Epithelial cell of prostate (primary cell): ENCODE results near the gene GPR27.

DNA sequence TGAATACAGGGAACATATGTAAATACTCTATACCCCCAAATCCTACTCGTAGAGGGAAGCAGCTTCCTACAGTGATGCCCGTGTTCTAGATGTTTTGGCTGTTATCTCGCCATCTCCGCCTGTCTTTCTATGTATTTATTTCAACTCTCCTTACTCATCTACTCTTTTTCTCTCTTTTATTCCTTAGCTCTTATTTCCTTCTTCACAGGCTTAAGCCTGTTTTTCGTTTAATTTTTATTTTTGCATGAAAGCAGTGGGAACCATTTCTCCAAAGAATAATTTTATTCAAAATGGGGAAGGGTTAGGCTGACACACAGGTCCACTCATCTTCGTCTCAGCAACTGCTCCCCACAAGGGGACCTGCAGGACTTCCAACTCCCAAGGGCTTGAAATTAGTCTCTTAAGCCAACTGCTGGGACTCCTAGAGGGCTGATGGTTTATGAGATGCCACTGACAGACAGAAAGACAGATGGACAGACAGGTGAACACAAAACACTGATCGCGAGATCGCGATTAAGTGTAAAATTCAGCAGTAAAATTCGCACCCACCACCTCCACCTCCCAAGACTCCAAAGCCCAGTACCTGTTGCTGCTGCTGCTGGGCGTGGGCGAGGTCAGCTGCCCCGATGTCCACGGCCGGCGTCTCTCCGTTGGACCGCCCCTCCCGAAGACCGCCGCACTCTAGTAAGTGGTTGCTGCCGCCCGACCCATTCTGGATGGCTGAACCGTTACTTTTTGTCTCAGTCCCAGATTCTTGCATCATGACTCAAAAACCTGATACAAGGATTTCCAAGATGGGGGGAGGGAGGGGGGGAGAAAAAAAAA is 385.7 kb downstream of the FOXP1 start:
- RRBS: no CpG with 5 or more reads among the region's 25 CpGs

- RRBS: no CpG with 5 or more reads among the region's 8 CpGs
Observed at GRCh38 chr3:71244974-71245410, 338.5 kb downstream of the FOXP1 start.

- RRBS: no CpG with 5 or more reads among the region's 12 CpGs
Observed at GRCh38 chr3:71247060-71248043, 336.2 kb downstream of the FOXP1 start.

- RRBS: no CpG with 5 or more reads among the region's 2 CpGs
Observed at GRCh38 chr3:71290443-71290910, 293.1 kb downstream of the FOXP1 start.

GRCh38 chr3:71321053-71321493 is 262.5 kb downstream of the FOXP1 start:
- RRBS: no CpG with 5 or more reads among the region's 6 CpGs

DNA sequence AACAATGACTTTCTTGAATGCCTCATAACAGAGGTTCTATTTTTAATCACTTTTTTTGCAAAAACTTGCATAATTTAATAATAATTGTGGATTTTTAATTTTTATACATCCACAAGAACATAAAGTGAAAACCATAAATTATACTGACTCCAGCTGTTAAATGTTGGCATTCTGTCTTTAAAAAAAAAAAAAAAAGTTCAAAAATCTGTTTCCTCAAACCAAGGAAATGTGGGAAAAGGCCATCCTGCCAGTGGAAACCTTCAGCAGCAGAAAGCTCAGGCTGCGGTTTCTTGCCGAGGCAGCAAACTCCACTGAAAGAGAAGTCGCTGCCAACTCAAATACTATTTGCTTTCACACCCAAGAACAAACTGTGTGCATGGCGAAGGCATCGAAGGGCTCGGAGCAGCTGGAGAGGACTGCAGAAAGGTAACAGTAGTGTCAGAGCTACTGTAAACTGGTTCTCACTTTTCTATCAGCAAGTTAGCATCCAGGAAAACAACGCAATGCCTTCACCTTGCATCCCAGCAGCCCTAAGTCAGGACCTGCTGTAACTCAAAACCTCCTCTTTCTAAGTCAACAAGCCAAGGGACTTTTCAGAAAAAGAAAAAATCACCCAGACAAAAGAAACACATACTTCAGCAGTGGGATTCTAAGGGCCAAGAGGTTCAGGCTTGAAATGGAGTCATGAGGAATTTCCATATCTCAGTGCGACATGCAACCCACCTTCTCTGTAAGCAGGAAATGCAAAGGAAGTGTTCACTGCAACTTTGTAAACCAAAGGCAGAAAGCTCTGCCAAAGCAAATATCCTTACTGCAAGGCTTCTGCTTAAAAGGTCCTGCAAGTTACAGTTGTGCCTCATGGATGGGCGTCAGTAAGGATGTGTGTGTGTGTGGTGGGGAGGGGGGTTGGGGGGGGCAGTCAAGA is 193.6 kb downstream of the FOXP1 start:
- RRBS: no CpG with 5 or more reads among the region's 9 CpGs

DNA sequence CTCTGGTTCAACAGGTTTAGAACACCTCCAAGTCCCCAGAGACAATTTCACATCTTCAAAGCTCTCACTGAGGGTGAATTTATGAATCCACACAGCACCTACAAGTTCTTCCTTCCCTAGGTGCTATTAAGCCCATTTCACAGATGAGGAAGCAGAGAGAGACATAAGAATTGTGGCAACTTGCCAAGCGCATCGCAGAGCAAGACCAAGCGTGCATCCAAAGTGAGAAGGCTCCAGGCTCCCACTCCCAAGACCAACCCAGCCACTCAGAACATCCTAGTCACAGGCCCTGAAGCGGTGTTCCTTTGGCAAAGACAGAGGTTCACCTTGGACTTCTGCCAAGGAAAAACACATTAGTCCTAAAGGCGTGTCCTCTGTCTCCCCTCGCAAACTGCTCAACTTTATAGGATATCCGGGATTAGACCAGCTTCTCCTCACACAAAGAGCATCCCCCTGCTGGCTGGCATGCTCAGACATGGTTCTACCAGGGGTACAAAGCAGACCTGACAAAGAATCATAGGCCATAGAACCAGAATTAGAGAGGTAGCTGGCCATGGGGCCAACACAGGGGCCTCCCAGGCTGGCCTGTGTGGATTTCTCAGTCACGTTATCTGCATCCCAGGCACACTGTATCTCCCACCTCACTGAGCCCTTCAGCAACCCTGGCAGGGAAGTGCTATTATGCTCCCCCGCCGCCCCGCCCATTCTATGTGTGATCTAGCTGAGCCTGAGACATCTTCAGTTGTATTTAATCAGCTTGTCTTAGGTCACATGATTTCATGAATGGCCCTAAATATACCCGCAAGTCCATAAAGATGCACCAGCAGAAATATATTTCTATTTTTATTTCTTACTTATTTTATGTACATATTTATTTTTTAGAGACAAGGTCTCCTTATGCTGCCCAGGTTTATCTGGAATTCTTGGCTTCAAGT is 160.2 kb downstream of the FOXP1 start:
- RRBS: no CpG with 5 or more reads among the region's 12 CpGs

DNA sequence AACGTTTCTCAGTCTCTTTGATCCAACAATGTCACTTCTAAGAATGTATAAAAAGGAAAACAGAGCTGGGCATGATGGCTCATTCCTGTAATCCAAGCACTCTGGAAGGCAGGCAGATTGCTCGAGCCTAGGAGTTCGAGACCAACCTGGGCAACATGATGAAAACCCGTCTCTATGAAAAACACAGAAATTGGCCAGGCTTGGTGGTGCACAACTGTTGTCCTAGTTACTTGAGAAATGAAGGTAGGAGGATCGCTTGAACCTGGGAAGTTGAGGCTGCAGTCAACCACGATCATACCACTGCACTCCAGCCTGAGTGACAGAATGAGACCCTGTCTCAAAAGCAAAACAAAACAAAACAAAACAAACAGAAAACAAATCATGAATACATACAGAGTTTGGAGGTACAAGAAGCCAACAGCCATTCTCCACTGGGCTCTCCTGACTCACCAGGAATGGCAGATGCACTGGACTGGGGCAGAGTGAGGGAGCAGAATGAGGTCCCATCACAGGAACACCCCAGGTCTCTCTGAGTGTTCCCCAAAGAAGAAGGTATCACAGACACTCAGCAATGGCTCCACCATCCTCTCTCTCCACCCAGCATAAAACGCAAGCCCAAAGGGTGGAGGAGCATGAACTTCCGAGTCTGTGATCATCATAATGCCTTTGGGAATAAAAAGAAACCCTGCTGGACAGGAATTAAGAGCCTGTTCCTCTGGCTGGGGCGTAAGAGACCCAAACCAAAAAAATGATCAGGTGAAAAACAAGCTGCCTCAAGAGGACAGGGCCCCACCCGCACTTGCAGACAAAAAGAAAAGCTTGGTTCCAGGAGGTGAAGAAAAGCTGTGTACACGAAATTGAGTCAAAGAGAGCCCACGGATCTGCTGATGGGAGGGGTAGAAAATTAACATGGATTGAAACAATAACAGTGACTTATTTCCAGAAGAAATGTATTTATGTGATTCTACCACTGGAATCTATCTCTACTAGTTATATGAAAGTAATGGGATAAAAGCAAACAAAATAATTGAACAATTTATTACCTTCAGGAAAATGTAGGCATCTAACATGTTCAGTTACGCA is 146.1 kb downstream of the FOXP1 start:
- RRBS: no CpG with 5 or more reads among the region's 13 CpGs

- RRBS: no CpG with 5 or more reads among the region's 16 CpGs
Observed at GRCh38 chr3:71443826-71444791, 139.4 kb downstream of the FOXP1 start.

GRCh38 chr3:71502013-71502427 is 81.5 kb downstream of the FOXP1 start:
- RRBS: no CpG with 5 or more reads among the region's 5 CpGs

DNA sequence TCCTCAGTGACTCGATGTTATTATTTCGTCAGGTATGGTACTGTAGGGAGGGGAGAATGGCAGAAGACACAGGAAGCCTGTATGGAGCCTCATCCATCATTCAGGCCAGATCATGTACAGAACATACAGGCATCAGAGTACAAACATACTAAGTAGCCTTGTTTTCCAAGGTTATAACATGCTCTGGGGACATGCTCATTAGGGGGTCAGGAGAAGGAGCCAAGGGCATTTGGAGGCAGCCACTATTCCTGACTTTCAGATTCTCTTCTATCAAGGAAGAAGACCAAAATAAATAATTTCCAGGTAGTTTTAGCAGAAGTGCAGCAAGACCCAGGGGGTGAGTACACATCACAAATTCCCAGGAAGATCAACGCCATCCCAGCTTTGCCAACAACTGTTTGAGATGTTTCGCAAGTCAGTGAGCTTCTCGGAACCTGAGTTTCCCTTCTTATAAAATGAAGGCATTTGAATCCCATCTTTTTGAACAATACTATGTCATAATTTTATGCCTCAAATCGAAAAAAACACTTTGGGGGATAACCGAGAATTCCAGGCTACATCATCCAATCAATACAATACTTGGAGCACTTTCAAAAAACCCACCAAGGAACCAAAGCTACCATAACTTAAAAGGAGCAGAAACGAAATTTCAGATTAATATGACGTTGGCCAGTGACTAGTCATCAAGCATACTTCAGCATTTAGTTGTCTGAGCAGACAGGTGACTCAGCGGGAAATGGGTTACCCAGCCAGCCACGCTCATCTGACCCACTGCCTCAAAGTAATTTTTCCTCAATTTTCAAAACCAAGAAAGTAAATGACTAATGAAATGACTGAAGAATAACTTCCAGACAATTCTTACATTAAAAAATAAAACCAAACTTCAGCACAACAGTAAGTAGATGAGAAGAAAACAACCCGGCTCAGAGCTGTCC is 79.6 kb downstream of the FOXP1 start:
- RRBS: no CpG with 5 or more reads among the region's 12 CpGs

GRCh38 chr3:71577799-71579039 is 5.3 kb downstream of the FOXP1 start:
- RRBS: no CpG with 5 or more reads among the region's 7 CpGs

DNA sequence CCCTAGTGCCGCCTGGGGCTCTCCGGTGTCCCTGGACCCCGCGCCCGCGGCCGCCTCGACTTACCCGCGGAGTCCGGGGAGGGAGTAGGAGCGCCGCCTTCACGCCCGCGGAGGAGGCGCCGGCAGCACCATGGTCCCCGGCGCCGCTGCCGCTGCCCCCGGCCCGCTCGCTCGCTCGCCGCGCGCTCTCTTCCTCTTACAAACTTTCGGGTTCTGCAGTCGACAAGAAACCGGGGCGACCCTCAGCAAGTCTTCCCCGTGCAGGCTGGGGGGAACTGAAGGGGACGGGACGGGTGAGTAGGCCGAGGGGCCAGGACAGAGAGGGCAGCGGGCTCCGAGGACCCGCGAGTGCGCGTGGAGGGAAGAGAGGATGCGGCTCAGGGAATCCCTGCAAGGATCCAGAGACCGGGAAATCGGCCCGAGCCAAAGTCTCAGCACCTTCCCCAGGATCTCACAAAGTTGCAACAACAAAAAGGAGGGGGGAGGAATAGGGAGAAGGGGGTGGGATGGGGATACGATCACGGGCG is 2.0 kb downstream of the FOXP1 start:
- RRBS: 1% methylated on average over 29 of the region's 51 CpGs

GRCh38 chr3:71753207-71753954 is at the start of gene GPR27:
TSS of gene GPR27 (plus strand) at chr3:71753855.
- RRBS: 1% methylated on average over 38 of the region's 87 CpGs

- RRBS: 2% methylated on average over 18 of the region's 34 CpGs
Observed at GRCh38 chr3:71753955-71754175, 210 bp downstream of the GPR27 start.

- RRBS: no CpG with 5 or more reads among the region's 5 CpGs
Observed at GRCh38 chr3:71987718-71988200, 202.8 kb upstream of the PROK2 start.

DNA sequence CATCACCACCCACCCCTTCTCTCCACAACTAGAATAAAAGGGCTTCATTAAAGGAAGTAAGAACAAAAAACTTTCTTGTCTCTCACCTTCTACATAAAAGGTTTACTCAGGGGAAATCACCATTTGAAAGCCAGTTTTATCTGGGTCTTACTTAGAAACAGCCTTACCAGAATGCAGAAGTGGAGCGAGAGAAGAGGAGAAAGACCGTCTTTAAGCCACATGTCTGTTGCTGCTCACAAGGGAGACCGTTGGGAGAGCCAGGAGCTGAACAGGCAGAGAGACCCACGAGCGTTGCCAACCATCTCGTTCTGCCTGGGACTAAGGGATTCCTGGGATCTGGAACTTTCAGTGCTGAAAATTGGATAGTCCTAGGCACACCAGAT is 350.1 kb upstream of the PROK2 start:
- RRBS: no CpG with 5 or more reads among the region's 6 CpGs

- RRBS: no CpG with 5 or more reads among the region's 4 CpGs
Observed at GRCh38 chr3:72151541-72152004, 366.6 kb upstream of the PROK2 start.

- RRBS: no CpG with 5 or more reads among the region's 3 CpGs
Observed at GRCh38 chr3:72164544-72164889, 379.6 kb upstream of the PROK2 start.

DNA sequence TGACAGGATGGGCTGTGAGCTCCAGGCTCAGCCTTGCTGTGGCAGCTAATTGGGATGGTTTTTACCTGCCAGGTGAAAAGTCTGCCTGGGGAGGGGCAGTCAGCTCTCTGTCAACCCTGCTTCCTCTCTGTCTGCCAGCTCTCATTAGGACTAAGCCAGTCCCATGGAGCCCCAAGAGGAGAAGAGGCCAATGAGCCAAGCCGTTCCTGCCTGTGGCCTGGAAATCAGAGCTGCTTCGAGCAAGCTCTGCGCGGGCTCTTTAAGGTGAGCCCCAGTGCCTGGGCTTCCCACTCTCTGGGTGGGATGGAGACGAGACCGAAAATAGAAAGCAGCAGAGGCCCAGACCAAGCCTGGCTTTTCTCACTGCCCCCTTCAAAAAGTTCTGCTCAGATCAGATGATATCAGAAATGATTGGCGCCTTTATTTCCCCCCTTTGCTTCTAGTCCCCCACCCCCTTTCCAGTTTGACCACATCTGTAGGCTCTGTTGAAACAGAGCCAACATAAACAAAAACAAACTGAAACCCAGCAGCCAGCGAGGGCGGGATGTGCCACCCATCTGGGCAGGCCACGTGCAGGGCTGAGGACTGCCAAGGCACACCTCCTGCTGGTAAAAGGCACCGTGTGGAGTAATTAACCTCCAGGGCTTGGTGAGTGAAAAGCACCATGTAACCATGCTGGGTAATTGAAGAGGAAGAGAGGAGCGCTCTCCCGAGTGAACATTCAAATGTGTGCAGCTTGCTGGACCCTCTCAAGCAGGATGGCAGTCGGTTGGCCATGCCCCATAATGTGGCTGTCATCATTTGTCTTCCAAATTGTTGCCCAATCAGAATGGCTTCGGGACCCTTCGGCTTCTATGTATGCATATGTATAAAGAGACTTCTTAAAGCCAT is 471.0 kb upstream of the PROK2 start:
- RRBS: no CpG with 5 or more reads among the region's 16 CpGs